Umbilical cord (tissue), 2 donors: Measurements from ENCODE around the gene TRIOBP.

- RAMPAGE, long total RNA: no peak
These were observed 9.7 kb downstream of the GGA1 start for GRCh38 chr22:37618253-37618806.

DNA sequence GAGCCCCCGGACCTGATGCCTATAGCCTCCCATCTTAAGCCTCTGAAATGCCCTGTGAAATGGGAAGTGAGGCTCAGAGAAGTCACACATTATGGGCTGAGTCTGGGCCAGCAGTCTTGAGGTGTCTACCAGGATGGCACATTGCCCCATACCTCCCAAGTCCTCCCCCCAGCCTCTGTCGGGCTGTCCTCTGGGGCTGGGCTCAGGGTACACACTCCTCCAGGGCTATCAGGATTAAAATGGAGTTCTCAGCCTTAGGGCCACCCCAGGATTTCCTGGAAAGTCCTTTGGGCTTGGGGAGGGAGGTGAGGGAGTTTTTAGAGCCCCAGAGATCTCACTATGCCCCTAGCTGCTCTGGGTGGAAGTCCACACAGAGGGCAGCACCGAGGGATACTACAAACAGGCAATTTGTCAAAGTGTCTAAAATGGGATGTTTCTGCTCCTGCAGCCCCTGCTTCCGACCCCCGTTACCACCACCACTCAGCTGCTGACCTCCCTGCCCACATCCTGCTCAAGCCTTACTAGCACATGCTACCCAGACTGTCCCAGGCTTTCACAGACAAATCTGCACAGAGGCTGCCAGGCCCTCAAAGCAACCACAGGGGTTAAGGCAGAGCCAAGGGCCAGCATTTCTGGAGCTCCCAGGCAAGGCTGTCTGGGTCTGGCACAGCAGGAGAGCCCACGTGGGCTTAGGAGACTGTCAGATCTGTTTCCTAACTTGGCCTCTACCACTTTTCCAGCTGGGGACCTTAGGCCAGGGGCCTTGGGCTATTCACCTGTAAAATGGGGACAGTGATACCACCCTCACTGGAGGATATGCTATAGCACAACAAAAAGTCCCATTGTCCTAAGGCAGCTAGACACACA is 2.9 kb upstream of the SH3BP1 start:
- RAMPAGE, long total RNA: no peak

- RAMPAGE, long total RNA: no peak
These were observed 8.3 kb upstream of the PDXP start for GRCh38 chr22:37649852-37650941.

GRCh38 chr22:37696403-37697335 is at the start of gene TRIOBP:
Gene TRIOBP, plus strand, starts transcription at chr22:37697048.
- RAMPAGE, long total RNA: no peak

GRCh38 chr22:37740969-37741288 is 44.1 kb downstream of the TRIOBP start:
- RAMPAGE, long total RNA: no peak

DNA sequence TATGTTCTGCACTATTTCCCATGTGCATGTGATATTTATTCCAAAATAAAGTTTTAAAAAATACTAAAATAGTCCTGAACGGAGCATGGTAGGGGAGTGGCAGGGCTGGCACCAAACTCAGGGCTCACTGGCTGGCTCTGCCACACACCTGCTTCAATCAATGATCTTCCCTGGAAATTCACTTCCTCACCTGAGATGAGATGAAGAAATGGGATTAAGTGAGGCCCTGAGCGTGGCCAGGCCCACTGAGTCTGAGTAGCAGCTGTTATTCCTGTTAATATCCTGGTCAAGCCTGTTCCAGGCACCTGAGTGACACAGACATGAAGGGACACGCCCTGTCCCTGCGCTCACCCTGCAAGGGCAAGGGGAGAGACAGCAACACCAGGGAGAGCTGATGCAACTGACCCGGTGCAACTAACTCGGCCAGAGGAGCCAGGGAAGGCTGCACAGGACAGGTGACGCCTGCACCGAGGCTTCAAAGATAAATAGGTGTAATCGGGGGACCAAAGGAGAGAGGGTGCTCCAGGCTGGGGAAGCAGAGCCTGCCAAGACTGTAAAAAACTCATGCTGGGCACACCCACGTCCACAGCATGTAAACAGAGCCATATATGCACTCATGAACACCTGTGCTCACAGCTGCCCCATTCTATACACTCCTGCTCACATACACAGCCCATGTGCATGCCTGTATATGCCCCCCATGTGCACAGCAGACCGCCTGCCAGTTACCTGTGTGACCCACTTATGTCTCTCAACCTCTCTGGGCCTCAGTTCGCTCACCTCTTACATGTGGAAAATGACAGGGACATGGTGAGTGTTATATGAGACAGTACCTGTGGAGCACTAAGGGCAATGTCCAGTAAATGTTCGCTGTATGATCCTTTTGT is 20.1 kb upstream of the H1-0 start:
- RAMPAGE, long total RNA: no peak

- RAMPAGE, long total RNA: no peak
These were observed 882 bp upstream of the GCAT start for GRCh38 chr22:37806801-37807303.

- RAMPAGE, long total RNA: no peak
These were observed 26.5 kb downstream of the EIF3L start for GRCh38 chr22:37875646-37876173.

DNA sequence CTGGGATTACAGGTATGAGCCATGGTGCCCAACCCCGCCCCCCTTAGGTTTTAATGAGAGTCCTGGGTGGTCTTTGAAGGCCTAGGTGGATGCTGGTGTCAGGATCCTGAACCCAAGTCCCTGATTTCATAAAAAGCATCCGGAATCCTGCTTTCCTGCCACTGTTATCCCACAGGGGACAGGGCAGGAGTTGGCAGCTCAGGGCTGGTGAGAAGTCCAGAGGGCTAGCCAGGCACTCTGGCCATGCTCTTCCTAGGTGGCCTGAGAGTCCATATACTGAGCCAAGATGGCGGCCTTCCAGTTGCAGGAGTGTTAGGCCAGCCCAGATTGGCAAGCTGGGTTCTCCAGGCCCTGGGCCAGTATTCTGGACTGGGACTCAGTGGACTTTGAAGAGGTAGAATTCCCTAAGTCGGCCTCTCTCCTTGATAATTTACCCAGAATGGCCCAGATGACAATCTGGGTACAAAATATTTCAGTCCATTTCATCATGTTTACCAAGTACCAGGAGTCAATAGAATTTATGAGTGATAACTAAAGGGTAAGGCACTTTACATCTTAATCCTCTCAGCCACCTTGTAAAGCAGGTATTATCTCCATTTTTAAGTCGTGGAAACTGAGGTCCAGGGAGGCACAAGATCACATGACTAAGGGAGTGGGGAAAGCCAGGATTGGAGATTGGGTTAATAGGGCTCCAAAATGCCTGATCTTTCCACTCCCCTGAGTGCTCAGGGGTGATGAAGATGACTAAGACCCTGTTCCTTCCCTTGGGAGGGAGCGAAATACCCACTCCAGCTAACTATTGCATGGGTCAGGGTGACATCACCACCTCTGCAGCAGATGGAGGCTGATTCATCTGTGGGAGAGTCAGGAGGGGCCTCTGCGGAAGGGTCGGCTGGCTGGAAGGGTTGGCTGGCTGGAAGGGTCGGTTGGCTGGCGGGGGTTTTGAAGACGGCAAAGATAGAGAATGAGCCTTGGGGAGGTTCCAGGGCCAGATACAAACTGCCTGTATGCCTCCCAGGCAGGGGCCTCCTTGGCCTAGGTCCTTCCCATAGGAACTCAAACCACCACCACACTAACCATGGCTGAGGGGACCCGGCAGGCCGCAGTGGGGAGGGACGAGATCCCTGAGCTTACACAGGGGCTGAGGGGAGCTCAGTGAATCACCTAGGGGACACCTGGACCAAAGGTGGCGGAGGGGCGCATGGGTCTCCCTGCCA is 1.2 kb upstream of the MICALL1 start:
- RAMPAGE, long total RNA: no peak

DNA sequence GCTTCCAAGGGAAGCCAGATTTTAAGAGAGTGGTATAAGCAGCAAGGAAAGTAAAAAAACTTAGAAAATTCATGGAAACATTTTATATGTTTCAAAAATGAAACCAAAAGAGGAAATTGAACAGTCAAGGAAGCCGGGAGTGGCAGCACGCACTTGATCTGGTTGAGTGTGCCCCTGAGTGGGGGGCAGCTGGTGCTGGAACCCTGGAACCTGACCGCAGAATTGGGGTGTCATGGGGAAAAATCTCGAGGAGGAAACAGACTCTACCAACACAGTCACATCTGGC is 14.0 kb downstream of the MICALL1 start:
- RAMPAGE, long total RNA: no peak

DNA sequence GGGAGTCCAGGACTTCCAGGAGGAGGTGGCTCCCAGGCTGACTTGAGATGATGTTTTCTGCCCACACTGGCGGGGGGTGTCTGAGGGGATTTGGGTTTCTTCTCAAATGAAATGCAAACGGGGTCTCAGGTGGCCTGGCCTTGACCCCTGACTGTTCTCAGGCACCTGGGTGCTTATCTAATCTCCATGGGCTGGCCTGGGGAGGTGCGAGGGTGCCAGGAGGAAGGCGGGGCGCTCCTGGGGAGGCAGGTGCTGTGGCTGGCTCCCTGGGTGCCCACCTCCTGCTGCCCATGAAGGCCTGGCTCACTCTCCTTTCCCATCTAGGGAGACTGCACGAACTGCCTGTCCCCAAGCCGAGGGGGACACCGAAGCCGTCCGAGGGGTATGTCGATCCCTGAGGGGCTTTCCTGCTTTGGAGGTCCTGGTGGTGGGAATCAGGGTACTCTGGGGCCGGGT is 18.3 kb downstream of the MICALL1 start:
- RAMPAGE, long total RNA: no peak

DNA sequence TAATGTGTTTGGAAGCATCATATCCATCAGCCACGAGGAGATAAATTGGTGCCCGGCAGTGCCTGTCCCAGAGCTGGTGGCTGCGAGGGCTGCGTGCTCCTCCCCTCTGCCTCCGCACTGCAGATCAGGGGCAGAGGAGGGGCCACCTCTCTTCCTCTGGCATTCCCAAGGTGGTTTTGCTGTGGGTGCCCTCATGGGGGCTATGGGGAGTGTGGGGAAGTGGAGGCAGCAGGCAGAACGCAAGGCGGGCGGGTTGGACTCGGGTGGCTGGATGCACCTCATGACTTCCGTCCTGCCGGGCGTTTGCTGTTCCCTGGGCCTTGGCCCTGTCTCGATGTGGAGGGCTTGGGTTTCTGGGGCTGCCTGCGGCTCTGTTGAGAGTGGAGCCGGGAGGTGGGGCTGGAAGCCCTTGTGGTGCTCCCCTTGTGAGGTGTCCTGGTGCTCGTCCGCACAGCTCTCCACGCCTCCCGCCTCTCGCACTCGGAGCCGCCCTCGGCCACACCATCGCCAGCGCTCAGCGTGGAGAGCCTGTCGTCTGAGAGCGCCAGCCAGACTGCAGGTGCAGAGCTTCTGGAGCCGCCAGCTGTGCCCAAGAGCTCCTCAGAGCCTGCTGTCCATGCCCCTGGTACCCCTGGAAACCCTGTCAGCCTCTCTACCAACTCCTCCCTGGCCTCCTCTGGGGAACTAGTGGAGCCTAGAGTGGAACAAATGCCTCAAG is 21.0 kb downstream of the MICALL1 start:
- RAMPAGE, long total RNA: no peak

- RAMPAGE, long total RNA: no peak
These were observed 10.5 kb downstream of the SOX10 start for GRCh38 chr22:37973871-37974313.

DNA sequence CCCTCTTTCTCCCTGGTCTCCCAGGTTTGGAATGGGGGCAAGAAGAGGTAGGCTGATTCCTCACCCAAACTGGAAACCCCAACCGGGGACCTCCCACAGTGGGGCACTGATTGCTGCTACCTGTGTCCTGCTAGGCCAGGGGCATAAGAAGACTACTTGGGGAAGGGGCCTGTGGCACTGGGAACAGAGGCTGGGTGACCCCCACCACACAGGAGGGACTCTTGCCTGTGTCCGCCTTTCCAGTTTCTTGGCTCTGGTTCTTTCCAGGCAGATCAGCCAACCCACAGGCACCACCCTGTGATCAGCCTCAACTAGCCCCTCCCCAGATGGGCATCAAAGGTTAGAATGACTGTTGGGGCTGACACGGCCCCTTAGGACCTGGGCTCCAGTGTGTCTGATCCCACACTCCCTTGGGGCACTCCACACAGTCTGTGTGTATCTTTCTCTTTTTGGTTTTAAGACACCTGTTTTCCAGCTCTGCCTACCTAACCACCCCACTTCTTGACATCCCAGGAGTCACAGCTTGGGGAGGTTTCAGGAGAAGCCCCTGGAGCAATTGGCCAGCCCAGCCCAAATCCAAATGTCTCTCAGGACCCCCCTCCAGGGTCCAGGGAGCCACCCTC is 3.5 kb downstream of the SOX10 start:
- RAMPAGE, long total RNA: no peak

- RAMPAGE, long total RNA: no peak
These were observed 12.0 kb upstream of the SOX10 start for GRCh38 chr22:37996300-37996769.

DNA sequence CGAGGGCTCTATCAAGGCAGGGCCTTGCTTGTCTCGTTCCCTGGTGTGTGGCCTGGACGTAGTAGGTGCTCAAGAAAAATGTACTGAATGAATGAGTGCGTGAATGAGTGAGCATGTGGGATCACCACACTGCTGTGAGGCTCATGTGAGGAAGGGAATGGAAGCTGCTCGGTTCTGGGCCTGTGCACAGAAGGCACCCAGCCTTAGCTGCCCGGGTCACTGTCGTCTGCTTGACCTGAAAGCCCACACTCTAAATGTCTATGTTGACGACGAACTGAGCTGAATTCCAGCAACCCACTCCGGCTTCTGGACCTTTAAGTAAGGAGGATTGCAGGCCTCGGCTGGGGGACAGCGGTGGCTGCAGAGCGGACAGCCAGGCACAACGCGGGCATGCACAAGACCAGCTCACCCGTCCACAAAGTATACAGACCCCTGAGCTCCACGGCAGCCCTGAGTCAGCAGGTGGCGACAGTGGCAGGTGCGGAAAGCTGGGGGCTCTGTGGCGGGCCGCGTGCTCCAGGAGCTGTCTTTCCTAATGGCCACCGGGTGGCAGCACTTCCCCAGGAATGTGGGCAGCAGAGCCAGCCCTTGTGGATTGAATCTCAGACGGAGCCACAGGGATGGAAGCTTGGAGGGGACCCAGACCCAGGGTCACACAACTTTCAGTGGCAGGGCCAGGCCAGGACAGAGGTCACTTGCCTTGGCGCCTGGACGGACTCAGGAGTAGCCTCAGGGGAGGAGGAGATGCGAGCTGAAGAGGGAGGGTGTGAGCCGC is 5.1 kb upstream of the PICK1 start:
- RAMPAGE, long total RNA: no peak

- RAMPAGE, long total RNA: no peak
These were observed 2.6 kb downstream of the BAIAP2L2 start for GRCh38 chr22:38107635-38108490.

DNA sequence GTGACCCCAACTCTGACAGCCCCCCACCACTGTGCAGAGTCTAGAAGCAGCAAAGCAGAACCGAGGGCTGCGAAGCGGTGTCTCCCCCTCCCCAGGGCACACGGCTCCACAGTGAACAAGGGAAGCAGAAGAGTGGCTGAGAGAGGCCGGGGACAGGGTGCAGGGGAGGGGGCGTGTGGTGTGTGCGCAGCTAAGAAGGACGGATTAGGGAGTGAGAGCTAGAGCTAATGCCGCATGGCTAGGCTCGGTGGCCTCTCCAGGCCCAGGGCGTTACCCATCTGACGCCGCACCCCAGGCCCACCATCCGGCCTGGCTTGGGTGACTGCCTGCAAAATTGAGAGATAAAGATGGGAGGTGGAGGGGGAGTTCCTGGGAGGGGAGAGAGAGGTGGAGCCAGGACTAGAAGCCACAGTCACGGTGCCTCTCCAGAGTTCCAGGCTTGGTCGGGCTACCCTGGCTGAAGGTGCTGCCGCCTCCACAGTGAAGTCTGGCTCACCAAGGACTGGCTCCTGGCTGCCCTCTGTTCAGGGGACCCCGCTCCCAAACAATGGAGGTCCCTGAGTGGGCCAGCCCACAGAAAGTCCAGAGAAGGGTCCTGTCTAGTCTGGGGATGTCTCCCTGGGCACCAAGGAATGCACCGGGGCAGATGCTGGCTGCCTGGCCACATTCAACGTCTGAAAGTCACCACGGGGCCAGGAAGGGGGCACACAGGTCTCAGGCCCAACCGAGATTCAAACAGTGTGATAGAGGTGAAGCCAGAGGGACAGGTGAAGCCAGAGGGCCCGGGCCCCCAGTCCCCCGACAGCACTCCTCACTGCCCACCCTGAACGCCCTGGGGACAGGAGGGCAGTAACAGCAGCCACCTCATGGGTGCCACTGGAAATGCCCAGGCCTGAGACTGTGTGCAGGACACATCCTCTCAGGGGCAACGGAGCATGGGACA is 16.9 kb upstream of the BAIAP2L2 start:
- RAMPAGE, long total RNA: no peak

DNA sequence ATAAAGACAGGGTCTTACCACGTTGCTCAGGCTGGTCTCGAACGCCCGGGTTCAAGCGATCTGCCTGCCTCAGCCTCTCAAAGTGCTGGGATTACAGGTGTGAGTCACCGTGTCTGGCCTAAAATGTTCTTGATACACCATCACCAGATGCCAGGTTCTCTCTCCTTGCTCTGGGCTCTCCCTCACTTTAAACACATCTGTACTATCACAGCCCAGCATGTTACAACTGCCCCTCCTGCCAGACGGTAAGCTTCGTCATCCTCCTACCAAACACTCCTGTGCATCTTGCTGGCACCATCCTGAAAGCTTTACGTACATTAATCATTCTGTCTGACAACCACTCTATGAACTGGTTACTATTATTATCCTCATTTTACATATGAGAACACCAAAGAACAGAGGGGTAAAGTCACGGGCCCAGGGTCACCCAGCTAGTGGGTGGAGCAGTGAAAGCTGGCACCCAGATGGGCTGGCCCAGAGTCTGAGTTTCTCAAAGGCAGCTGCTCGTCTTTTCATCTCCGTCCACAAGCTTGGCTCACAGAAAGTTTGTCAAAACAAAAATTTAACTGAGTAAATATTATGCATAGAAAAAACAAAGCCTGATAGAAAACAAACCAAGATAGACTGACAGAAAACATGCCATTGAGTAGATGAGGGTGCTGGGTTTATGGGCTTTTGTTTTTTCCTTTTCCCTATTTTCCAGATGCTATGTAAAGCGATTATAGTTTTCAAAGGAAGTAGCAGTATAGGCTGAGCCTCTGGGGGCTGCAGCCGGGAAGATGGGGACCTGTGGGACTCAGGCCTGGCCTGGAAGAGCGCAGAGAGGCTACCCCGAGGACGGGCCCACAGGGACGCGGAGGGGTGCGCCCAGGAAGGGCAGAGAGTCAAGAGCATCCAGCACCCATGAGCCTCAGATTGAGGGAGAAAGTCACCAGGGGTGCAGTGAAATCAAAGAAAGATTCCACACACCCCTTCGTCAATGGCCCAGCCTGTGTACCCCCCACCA is 9.5 kb downstream of the PLA2G6 start:
- RAMPAGE, long total RNA: no peak

- RAMPAGE, long total RNA: no peak
These were observed 6.9 kb downstream of the TMEM184B start for GRCh38 chr22:38265539-38266621.